LHCN-M2 (cell line): ENCODE measurements around the genes SLC25A33 and PIK3CD.

DNA sequence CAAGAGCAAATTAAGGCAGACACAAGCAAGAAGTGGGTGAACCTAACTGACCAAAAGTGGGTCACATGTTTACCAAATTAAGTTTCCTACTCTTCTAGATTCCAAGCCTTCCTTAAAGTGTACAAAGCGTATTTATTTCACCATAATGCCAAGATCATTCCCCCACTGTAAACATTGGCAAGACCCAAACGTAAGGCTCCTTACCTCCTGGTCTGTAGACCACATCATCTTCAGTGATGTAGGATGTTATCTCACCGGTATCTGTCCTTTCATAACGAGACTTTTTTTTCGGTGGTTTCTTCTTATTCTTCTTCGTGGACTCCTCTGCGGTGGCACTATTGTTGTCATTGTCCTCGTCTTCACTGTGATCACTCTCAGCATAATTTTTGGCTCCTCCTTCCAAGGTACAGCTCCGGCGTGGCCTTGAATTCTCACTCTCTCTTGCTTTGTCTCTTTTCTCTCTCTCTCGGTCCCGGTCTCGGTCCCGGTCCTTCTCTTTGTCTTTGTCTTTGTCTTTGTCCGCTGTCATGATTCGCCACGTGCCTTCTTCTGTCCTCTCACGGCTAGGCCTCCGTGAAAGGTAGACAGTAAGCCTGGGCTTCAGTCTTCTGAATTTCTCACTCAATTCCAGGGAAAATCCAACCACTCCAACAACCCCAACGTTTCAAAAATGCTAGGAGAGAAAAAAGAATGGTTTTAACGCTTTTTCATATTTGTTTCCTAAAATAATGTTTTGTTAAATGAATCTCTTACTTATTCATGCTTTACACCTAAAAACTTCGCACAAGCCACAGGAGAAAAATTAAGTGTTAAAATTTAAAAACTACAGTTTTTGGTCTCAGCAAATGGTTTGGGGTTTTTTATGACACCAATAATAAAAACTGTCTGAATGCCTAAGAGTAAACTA, 161.4 kb downstream of the RERE start:
- RAMPAGE, long total RNA, result no peak

DNA sequence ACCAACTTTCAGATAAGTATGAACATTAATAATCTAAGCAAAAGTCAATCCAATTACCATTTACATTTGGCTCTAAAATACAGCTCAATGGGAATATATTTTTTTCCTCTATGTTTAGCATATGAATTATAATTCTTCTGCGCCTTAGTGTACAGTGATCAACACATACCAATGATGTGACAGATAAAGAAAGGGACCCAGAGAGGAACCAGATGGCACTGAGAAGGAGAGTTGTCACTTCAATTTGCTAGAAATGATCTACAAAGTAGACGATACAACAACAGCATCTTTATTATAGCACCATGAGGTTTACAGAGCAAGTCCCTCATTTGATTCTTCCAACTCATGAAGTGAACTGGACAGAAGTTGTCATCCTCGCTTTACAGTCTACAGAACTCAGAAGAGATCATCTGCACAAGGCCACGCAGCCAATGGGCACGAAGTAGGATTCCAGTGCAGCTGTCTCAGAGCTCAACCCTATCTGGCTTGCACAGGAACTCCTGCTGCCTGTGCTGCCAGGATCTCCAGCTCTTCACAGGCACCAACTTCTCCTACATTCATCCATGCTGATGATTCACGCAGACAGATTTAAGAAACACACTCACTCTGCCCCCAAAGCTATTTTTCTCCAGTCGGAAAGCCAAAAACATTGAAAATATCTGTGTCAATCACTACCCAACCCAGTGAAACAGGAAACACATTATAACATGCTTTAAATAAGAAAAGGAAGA, 157.2 kb downstream of the RERE start:
- RAMPAGE, long total RNA, result no peak

GRCh38 chr1:8789288-8790087, 28.0 kb downstream of the RERE start:
- RAMPAGE, long total RNA, result no peak

DNA sequence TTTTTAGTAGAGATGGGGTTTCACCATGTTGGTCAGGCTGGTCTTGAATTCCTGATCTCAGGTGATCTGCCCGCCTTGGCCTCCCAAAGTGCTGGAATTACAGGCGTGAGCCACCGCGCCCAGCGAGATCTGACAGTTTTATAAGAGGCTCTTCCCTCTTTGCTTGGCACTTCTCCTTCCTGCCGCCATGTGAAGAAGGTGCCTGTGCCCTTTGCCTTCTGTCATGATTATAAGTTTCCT, 22.5 kb downstream of the ENO1 start:
- RAMPAGE, long total RNA, result no peak

GRCh38 chr1:8889837-8890372, 11.4 kb upstream of the ENO1 start:
- RAMPAGE, long total RNA, result no peak

DNA sequence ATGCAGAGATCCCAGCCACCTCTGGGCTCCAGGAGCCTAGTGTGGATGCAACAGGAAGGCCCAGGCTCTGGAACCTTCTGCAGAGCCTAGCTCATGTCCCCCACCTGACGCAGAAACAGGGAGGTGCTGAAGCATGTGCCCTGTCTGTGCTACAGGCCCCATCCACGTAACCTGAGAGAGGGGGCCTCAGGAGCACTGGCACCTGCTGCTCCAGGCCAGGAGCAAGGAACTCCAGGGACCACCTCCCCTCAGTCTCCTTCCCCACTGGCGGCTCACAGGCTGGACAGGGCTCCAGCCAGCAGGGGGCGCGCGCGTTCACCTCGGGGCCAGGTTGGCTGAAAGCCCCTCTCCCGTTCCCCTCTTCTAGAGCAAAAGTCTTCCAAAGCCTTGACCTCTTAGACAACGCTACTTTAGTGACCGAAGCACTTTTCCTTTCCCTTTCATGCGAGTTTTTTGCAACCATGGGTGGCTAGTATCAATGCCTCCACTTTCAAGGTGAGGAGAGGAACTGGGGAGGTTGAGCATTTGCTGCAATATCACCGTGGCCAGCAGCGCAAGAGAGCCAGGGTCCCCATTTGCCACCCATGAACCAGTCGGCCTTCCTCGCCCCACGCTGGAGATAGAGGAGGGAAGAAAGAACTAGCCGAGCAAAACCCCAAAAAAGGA, 52.4 kb upstream of the GPR157 start:
- RAMPAGE, long total RNA, result no peak

- RAMPAGE, long total RNA, result no peak
Observed at GRCh38 chr1:9195530-9196167, 38.9 kb upstream of the H6PD start.

- RAMPAGE, long total RNA, result no peak
Observed at GRCh38 chr1:9237727-9238563, 3.4 kb downstream of the H6PD start.

- RAMPAGE, long total RNA, result no peak
Observed at GRCh38 chr1:9249192-9250434, 15.0 kb downstream of the H6PD start.

GRCh38 chr1:9371190-9372375, 78.9 kb downstream of the SPSB1 start:
- RAMPAGE, long total RNA, result no peak

GRCh38 chr1:9398037-9398407, 105.3 kb downstream of the SPSB1 start:
- RAMPAGE, long total RNA, result no peak

GRCh38 chr1:9400625-9401056, 107.9 kb downstream of the SPSB1 start:
- RAMPAGE, long total RNA, result no peak

DNA sequence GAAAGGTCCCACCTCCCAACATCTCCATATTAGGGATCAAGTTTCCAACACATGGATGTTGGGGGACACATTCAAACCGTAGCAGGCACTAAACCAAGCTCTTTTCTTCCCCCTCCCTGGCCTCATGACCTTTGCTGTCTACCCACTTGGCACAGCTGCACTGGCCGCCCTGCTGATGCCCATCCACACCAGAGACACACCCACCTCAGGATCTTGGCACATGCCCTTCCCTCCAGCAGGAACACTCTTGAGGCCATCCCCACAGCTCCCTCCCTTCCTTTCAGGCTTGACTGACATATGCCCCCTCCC, 98.7 kb upstream of the SLC25A33 start:
- RAMPAGE, long total RNA, result no peak

DNA sequence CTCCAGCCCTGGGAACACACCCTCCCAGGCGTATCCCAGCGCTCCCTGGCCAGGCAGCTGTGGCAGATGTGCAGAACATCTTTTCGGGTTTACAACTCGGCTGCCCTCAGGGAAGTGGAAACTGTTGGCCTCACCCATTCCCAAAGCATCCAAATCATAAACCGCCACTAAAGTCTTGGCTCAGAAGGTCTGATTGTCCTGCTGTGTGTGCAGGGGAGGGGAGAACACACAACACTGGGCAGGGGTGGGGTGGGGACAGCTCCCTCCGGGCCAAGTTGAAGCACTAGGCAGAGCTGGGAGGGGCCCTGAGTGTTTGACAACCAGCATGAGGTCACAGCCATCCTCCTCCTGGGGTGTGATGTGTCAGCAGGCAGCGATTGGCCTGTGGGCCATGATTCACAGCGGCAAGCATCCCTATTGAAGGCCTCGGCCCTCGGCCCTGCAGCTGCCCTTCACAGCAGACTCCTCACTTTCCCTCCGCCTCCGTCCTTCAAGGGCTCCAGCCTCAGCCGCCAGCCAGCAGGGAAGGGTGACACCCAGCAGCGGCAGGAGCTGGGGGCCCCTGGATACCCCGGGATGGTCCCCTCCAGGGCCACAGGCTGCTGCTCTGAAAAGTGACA, 66.3 kb upstream of the SLC25A33 start:
- RAMPAGE, long total RNA, result no peak

DNA sequence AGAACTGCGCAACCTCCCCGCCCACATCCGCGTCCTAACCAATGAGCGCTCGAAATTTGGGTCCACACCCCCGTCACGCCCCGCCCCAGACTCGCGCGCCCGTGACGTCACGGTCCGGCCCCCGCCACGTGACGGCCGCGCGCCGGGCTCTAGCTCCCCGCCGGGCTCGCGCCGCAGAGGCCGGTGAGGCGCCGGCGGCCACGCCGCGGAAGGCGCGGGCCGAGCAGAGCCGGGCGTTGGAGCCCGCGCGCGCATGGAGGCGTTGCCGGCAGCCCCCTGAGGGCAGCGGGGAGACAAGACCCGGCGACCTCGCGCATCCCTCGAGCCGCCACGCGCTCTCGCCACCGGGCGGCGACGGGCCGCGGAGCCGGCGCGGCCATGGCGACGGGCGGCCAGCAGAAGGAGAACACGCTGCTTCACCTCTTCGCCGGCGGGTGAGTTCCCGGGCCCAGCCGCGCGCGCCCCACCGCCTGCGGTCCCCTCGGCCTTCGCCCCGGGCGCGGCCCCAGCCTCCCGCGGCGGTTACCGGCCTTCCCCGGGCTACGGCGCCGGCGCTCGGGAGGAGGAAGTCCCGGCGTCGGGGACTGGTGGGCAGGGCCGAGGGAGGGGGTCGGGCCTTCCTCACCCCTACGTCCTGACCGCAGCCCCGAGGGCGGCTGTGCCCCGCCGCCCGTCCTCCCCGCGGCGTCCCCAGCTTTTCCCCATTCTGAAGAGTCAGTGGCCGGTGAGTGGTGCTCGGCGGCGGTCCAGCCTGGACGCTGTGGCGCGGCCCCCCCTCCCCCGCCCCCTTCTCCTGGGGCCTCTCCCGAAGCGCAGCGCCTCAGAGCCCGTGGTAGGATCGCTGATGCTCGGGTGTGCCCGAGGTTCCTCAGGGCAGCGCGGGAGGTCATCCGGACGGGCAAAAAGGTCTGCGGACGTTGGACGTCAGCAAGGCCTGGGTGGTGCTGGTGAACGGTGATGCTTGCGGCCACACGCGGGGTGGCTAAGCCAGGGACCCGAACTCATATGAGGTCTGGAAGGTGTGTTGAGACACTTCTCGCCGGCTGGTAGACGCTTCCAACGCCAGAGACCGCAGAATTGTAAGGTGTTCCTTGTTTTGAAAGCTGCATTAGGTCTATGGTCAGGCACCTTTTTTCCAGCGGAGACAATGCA, at the start of gene SLC25A33:
TSS of gene SLC25A33 (plus strand) at position 152 of the 1,152 bp plus-strand sequence.
- RAMPAGE, long total RNA, result no peak

DNA sequence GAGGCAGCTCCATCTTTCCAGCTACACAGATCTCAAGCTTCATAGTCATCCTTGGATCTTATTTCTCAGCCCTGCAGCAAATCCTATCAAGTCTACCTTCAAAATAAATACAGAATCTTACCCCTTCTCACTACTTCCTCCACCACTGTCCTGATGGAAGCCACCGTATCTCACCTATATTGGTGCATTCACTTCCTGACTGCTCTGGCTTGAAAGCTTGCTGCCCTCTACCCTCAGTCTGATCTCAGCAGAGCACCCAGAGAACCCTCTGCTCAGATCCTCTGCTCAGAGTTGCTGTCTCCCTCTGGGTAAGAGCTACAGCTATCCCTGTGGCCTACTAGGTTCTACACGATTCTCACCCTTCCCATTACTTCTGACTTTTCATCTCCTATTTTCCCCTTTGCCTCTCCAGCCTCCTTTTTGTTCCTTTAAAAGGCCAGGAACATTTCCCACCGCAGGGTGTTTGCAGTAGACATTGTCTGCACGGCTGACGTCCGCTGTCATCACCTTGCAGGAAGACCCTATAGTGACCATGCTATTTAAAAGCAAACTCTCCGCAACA, 19.4 kb downstream of the SLC25A33 start:
- RAMPAGE, long total RNA, result no peak

DNA sequence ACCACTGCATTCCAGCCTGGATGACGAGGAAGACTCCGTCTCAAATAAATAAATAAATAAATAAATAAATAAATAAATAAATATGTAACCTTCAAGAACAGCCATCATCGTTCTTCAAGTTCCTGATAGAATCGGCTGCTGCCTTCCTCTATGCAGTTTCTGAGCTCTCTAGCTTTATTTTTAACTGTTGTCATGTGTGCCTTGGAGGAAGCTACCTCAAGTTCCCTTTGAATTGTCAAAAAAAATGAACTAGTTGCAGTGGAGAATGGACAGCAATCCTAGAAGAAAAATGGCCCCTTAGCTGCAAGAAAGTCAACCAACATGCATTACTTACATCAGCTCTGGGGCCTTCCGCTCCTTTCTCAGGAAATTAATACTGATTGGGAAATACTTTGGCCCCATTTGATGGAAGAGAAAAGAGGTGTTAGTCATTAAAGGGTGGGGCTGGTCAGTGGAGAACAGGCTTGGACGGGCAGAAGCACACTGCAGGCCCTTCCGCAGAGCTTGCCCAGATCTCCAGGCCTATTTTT, 7.0 kb upstream of the PIK3CD start:
- RAMPAGE, long total RNA, result no peak

DNA sequence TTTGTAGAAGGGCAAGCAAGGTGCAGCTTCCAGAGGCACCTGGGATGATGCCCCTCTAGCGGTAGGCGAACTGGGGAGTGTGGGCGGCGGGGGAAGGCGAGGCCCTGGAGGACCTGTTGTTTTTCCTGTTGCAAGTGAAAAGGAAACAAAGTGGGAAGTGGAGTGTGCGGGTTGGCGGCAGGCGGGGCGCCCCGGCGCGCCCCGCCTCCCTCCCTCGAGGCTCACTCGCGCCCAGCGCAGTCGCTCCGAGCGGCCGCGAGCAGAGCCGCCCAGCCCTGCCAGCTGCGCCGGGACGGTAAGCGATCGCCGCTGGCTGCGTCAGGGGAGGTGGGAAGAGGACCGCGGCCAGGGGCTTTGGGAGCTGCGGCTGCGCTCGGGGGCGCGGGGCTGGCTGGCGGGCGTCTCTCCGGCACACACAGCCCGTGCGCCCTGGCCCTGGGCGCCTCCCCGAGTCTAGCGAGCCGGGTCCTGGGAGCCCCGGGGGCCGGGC, at the start of gene PIK3CD:
TSS of gene PIK3CD (plus strand) at position 224 of the 490 bp plus-strand sequence.
- RAMPAGE, long total RNA, result no peak

GRCh38 chr1:9839480-9839836, 15.7 kb upstream of the CLSTN1 start:
- RAMPAGE, long total RNA, result no peak

GRCh38 chr1:9847868-9848524, 24.2 kb upstream of the CLSTN1 start:
- RAMPAGE, long total RNA, result no peak